ENCODE data around the genes PDGFB and FAM83F.

- PRO-cap, 4 experiments: no peak in any of the 4 experiments
- RAMPAGE, long total RNA, 2 experiments: no peak in any of the 2 experiments
- RRBS: 5% methylated on average over 3 of the region's 38 CpGs
Measured at GRCh38 chr22:38927004-38927632, 30.3 kb upstream of the APOBEC3A start.

GRCh38 chr22:38971096-38971597 lies 11.0 kb upstream of the APOBEC3B start:
- PRO-cap, 4 experiments: no peak in any of the 4 experiments
- RAMPAGE, long total RNA, 2 experiments: no peak in any of the 2 experiments
- RRBS: no CpG with 5 or more reads among the region's 9 CpGs

DNA sequence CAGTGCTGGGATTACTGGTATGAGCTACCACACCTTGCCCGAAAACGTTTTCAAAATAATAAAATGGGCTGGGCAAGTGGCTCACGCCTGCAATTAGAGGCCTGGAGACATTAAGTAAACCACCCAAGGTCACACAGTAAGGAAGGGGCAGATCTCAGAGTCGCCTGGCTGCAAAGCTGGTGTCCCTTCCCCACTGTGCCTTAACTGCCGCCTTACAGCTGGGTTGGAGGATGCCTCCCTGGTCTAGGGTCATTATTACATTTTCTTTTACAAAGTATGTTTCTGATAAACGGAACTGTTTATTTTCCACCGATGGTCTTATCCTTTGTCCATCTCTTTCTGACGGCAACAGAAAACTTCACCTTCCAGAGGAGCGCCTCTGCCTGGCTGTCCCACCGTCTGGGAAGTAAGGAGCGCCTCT lies 1.4 kb upstream of the APOBEC3B start:
- PRO-cap, 4 experiments: no peak in any of the 4 experiments
- RAMPAGE, long total RNA, 2 experiments: no peak in any of the 2 experiments
- RRBS: no CpG with 5 or more reads among the region's 11 CpGs

- PRO-cap, 4 experiments: no peak in any of the 4 experiments
- RAMPAGE, long total RNA, 2 experiments: no peak in any of the 2 experiments
- RRBS: no CpG with 5 or more reads among the region's 14 CpGs
Measured at GRCh38 chr22:39087448-39088405, 9.3 kb upstream of the APOBEC3H start.

- PRO-cap, 4 experiments: peak in 4 of 4 experiments; most common plus-strand start chr22:39149066 (in 4); most common minus-strand start chr22:39148943 (in 4)
- RAMPAGE, long total RNA, 2 experiments: no peak in any of the 2 experiments
- RRBS: no CpG with 5 or more reads among the region's 12 CpGs
Measured at GRCh38 chr22:39148566-39149482, 3.7 kb downstream of the CBX7 start.

- PRO-cap, 4 experiments: peak in 3 of 4 experiments; most common plus-strand start chr22:39151547 (in 2); most common minus-strand start chr22:39151812 (in 1)
- RAMPAGE, long total RNA, 2 experiments: no peak in any of the 2 experiments
- RRBS: 3% methylated on average over 1 of the region's 24 CpGs
Measured at GRCh38 chr22:39151278-39152139, 971 bp downstream of the CBX7 start.

DNA sequence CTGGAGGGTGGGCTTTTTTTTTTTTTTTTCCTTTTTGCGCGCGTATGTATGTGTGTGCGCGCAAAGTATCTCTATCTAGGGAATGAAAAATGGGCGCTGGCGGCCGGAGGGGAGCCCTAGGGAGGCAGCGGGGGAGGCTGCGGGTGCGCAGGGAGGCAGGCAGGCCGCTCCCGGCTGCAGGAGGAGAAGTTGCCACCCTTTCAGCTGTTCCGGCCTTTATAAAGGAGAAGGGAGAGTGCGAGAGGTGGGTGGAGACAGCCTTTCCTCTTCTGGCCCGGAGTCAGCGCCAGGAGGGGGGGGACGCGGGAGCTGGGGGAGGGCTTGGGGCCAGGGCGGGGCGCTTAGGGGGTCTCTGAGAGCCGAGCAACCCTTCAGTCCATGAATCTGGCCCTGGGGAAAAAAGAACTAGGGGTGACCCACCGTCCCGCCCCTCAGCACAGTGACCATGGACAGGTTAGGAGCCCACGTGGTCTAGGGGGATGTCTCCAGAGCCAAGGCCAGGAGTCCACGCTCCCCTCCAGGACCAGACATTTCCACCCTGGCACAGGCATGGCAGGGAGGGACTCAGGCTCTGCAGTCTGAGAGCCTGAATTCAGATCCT lies at the start of gene PDGFB:
TSS of gene PDGFB (minus strand) at position 194 of the 601 bp plus-strand sequence.
- PRO-cap, 4 experiments: peak in 4 of 4 experiments; most common plus-strand start position 222 of the sequence (in 1); most common minus-strand start position 191 of the sequence (in 4)
- RAMPAGE, long total RNA, 2 experiments: start-site peak on the minus strand in 1 of 2 experiments, centred at position 195 of the sequence, 38 reads per replicate
- RRBS: 3% methylated on average over 9 of the region's 26 CpGs

DNA sequence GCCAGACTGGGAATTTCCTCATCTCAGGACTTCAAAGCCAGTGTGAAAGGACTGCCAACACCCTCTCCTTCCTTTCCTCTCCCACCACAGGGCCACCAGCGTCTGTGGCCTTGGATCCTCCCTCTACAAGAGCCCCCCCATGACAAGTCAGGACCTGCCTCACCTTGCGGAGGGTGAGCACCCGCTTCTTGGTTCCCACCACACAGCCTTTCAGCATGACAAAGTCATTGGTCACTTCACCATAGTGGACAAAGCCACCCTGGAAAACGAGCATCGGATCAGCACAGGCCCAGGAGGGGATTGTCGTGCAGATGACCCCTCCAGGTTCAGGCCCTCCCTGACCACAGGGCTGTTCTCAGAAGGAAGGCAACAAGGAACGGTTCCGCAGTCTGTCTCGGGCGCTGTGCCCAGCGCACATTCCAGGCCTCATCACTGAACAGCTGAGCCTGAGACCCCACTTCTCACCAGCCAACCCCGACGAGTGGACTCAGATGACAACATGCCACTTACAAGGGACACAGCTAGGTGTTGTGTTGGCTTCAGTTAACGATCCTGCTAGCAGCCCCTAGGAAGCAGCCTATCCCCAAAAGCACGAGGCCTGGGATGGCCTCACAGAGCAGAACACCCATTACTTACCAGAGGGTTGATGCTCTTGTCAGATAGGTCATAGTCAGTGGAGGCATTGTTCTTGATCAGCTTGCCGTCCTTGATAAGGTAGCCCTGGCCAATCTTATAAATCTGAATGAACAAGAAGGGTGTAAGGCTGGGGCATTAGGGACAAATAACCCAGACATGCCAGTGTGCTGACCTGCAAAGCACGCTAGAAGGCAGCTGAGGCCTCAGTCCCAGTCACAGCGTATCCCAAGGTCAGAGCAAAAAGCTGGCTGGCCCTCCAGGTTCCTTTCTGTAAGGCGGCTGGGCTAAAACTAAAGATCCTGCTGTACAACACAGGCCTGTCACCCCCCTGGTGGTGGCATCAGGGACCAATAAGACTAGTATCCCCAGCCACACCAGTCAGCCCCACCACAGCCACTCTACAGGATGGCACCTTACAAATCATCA lies 5.6 kb downstream of the RPL3 start:
- PRO-cap, 4 experiments: peak in 4 of 4 experiments; most common minus-strand start position 438 of the sequence (in 4)
- RAMPAGE, long total RNA, 2 experiments: no peak in any of the 2 experiments
- RRBS: no CpG with 5 or more reads among the region's 19 CpGs

DNA sequence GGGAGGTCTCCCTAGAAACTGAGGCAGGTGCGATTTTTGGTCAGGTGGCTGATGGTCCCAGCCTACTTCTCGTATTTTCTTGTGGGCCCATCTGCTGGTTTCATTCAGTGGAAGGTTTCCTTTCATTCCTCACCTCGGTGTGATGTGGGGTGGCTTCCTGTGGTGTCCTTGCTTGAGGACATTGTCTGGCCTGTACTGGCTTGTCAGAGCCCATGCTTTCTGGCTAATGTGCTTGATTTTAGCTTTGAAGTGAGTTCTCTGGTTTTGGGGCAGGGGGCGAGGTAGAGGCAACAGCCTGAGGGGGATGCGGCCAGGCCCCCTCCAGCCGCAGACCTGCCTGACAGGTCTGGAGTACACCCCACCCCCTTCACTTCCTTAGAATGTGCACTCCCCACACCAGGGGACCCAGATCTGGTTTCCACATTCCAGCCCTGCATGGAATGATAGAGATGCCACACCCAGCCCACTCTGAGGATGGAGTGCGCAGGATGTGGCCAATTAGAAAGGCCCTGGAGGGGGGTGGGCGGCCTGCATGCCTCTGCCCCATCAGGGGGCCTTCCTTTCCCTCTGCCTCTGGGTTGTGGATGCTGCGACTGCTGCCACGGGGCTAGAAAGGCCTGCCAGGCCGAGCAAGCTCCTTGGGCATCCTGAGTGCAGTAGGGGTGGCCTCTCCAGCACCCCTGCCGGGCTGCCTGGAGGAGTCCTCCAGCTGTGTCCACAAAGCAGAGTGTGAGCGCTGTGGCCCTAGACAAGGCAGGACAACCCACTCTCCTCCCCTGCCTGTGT lies 28.3 kb upstream of the MGAT3 start:
- PRO-cap, 4 experiments: no peak in any of the 4 experiments
- RAMPAGE, long total RNA, 2 experiments: no peak in any of the 2 experiments
- RRBS: no CpG with 5 or more reads among the region's 13 CpGs

DNA sequence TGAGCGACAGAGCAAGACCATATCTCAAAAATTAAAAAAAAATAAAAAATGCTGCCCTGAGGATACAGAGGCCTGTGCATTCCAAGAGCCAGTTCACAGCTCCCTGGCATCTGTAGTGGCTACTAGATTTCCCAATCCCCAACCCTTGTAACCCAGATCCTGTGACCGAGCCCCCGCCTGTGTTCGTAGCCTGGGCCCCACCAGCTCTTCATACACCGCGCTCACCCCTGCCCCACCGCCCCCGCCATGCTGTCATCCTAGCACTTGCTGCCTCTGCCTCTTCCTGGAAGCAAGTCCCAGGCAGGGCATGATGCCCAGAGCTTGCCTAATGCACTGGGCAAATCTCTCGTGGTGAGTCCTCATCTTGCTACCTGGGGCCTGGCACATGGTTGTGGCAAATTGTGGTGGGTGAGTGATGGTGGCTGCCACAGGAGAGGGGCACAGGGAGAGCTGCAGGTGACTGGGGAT lies 7.1 kb downstream of the MGAT3 start:
- PRO-cap, 4 experiments: no peak in any of the 4 experiments
- RAMPAGE, long total RNA, 2 experiments: no peak in any of the 2 experiments
- RRBS: no CpG with 5 or more reads among the region's 9 CpGs

GRCh38 chr22:39522001-39522523 lies 1.7 kb downstream of the ATF4 start:
- PRO-cap, 4 experiments: no peak in any of the 4 experiments
- RAMPAGE, long total RNA, 2 experiments: no peak in any of the 2 experiments
- RRBS: no CpG with 5 or more reads among the region's 7 CpGs

DNA sequence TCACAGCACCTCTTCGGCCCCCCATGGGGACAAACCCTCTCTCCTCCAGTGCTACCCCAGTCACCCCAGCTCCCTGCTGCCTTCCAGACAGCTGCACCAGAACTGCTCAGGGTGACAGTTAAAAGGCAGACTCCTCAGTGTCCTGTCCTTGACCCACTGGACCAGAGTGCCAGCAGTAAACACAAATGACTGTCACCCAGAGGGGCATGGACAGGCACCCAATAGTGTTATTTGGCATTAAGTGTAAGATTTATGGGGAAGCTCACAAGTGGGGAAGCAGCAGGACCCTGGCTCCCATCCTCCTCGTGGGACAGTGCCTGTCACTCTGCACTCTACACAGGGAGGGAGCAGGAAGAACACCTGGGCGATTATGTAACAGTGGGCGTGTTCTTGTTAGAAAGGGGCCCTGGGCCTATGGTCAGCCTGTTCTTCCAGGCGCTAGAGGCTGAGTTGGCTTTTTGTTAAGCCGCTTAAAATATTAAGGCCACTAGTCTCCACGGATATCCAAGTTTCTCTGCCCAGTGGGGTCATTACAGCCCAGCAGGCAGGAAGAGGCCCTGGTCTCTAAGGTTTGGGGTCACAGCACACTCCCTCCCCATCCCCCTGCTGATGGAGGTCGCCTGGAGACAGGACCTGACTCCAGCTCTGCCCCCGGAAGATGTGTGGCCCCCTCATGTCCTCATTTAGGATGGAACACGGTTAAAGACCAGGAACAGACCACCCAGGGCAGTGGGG lies 4.9 kb downstream of the RPS19BP1 start:
- PRO-cap, 4 experiments: no peak in any of the 4 experiments
- RAMPAGE, long total RNA, 2 experiments: no peak in any of the 2 experiments
- RRBS: no CpG with 5 or more reads among the region's 10 CpGs

DNA sequence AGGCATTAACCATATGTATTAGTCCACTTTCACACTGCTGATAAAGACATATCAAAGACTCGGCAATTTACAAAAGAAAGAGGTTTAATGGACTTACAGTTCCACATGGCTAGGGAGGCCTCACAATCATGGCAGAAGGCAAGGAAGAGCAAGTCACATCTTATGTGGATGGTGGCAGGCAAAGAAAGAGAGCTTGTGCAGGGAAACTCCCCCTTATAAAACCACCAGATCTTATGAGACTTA lies 19.8 kb downstream of the ENTHD1 start:
- PRO-cap, 4 experiments: no peak in any of the 4 experiments
- RAMPAGE, long total RNA, 2 experiments: no peak in any of the 2 experiments
- RRBS: no CpG with 5 or more reads among the region's 1 CpG

- PRO-cap, 4 experiments: no peak in any of the 4 experiments
- RAMPAGE, long total RNA, 2 experiments: no peak in any of the 2 experiments
- RRBS: no CpG with 5 or more reads among the region's 4 CpGs
Measured at GRCh38 chr22:39911222-39911595, 10.3 kb downstream of the GRAP2 start.

DNA sequence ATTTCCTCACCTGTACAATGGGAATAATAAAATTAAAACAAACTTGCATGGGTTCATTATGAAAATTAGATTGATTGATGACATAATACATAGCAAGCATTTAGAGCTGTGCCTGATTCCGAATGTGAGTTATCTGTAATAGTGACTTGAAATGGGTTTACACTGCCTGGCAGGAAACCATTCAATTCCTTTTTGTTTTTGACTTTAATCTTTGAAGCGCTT lies 20.3 kb downstream of the GRAP2 start:
- PRO-cap, 4 experiments: no peak in any of the 4 experiments
- RAMPAGE, long total RNA, 2 experiments: no peak in any of the 2 experiments
- RRBS: no CpG with 5 or more reads among the region's 2 CpGs

DNA sequence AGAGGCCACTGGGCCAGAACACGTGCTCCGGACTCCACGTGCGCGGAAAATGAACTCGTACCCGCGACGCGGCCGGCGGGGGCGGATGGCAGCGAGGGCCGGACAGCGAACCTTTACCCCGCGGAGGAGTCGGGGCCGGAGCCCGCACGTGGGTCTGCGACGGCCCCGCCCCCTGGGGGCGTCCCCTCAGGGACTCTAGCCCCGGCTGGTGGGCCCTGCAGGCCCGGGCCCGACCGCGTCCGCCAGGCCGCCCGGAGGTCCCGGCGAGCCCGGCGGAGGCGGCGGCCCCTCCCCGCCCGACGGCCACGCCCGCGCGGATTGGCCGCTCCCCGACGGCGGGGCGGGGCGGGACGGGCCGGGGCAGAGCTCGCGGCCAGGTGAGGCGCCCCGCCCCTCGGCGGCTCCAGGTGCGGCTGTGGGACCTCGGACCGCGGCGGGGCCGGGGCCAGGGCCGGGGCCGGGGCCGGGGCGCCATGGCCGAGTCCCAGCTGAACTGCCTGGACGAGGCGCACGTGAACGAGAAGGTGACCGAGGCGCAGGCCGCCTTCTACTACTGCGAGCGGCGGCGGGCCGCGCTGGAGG lies at the start of gene FAM83F:
TSS of gene FAM83F (plus strand) at position 385 of the 582 bp plus-strand sequence.
- PRO-cap, 4 experiments: peak in 2 of 4 experiments; most common plus-strand start position 406 of the sequence (in 2); most common minus-strand start position 259 of the sequence (in 1)
- RAMPAGE, long total RNA, 2 experiments: no peak in any of the 2 experiments
- RRBS: 7% methylated on average over 49 of the region's 85 CpGs

- PRO-cap, 4 experiments: peak in 2 of 4 experiments; most common plus-strand start chr22:39998228 (in 2); most common minus-strand start chr22:39998069 (in 1)
- RAMPAGE, long total RNA, 2 experiments: no peak in any of the 2 experiments
- RRBS: no CpG with 5 or more reads among the region's 5 CpGs
Measured at GRCh38 chr22:39997966-39998353, 3.2 kb downstream of the FAM83F start.

GRCh38 chr22:40055471-40056091 lies 60.8 kb downstream of the FAM83F start:
- PRO-cap, 4 experiments: no peak in any of the 4 experiments
- RAMPAGE, long total RNA, 2 experiments: no peak in any of the 2 experiments
- RRBS: no CpG with 5 or more reads among the region's 1 CpG

GRCh38 chr22:40067406-40067739 lies 72.6 kb downstream of the FAM83F start:
- PRO-cap, 4 experiments: no peak in any of the 4 experiments
- RAMPAGE, long total RNA, 2 experiments: no peak in any of the 2 experiments
- RRBS: no CpG with 5 or more reads among the region's 5 CpGs

DNA sequence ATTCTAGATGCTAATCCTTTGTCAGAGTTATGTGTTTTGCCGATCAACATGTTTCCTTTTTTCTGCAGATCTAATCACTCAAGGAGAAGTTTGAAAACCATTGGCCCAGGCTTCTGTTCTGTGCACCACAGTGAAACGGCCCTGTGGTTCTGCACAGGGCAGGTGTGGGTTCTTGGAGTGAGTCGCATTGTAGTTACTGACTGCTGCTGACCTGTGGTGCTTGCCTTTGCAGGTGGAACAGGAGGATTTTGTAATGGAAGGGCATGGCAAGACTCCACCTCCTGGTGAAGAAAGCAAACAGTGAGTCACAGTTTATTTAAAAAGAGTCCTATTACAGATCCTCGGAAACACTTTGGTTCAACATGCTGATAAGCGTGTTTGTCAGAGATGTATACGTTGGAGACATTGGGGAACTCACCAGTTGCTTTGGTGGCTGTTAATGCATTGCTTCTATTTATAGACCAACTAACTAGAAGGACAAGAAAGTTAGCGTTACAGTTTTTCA lies 21.8 kb upstream of the TNRC6B start:
- PRO-cap, 4 experiments: no peak in any of the 4 experiments
- RAMPAGE, long total RNA, 2 experiments: no peak in any of the 2 experiments
- RRBS: no CpG with 5 or more reads among the region's 7 CpGs